GM12891 (cell line): Measurements from ENCODE around the gene NINJ2.

- RRBS: no CpG with 5 or more reads among the region's 29 CpGs
Observed at GRCh38 chr12:31248-31470, 35.4 kb upstream of the IQSEC3 start.

DNA sequence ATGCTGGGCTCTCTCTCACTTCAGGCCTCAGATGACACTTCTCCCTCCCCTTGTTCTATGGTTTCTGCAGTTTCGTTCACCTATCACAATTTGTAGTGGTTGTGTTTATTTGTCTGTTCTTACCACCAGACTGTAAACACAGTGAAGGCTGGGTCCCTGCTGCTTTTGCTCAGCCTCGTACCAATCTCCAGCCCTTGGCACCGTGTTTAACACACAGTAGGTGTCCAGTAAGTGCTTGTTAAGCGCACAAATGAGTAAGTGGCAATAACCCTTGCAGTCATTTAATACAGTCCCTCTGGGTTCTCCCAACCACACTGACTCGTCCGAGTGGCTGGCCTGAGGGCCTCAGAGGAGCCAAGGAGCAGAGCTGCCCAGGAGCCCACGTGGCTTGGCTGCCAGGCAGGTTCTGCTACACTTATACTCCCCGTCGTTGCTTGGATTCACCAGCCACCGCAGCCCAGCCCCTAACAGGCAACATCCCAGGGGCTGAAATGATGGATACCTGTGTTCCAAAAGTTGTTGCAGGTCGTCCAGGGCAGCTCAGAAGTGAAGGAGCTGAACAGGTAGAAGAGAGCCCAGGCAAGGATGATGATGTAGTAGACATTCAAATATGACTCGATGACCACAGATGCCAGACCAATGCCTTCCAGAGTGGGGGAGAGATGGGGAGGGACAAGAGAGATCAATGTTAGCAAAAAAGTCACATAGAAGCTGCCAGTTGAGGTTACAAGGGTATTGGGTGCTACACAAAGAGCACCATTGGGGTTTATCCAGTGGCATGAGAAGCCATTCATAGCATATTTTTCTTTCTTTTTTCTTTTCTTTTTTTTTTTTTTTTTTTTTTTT lies 11.5 kb downstream of the SLC6A12 start:
- RRBS: no CpG with 5 or more reads among the region's 12 CpGs

DNA sequence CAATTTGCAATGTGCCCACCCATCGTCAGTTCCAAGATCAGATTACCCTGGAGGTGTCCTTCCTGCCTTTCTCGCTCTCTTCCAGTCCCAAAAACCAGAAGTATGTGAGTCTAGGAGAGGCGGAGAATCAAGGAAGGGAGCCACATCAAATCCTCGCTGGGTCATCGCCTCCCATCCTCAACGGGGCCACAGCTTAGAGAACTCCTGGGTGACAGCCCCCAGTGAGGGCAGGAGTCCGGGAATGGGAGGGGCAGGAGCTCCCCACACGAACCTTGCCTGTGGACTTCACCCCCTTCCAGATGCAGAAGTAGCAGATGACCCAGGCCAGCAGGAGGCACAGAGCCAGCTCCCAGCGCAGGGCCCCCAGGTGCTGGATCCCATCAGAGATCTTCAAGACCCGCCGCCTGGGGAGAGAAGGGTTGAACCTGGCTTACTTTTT lies 22.9 kb upstream of the SLC6A12 start:
- RRBS: no CpG with 5 or more reads among the region's 11 CpGs

- RRBS: no CpG with 5 or more reads among the region's 2 CpGs
Observed at GRCh38 chr12:358532-358862, 30.6 kb downstream of the KDM5A start.

GRCh38 chr12:460629-461380 lies 1.1 kb downstream of the B4GALNT3 start:
- RRBS: 2% methylated on average over 25 of the region's 65 CpGs

- RRBS: no CpG with 5 or more reads among the region's 14 CpGs
Observed at GRCh38 chr12:473370-474395, 13.9 kb downstream of the B4GALNT3 start.

- RRBS: no CpG with 5 or more reads among the region's 7 CpGs
Observed at GRCh38 chr12:484720-485214, 25.0 kb downstream of the B4GALNT3 start.

- RRBS: no CpG with 5 or more reads among the region's 17 CpGs
Observed at GRCh38 chr12:545394-546237, 85.9 kb downstream of the B4GALNT3 start.

- RRBS: 97% methylated on average over 1 of the region's 10 CpGs
Observed at GRCh38 chr12:631871-632929, 31.0 kb downstream of the NINJ2 start.

GRCh38 chr12:662580-663732 lies at the start of gene NINJ2:
Gene NINJ2 (minus strand): TSS chr12:663445.
- RRBS: 97% methylated on average over 3 of the region's 22 CpGs

DNA sequence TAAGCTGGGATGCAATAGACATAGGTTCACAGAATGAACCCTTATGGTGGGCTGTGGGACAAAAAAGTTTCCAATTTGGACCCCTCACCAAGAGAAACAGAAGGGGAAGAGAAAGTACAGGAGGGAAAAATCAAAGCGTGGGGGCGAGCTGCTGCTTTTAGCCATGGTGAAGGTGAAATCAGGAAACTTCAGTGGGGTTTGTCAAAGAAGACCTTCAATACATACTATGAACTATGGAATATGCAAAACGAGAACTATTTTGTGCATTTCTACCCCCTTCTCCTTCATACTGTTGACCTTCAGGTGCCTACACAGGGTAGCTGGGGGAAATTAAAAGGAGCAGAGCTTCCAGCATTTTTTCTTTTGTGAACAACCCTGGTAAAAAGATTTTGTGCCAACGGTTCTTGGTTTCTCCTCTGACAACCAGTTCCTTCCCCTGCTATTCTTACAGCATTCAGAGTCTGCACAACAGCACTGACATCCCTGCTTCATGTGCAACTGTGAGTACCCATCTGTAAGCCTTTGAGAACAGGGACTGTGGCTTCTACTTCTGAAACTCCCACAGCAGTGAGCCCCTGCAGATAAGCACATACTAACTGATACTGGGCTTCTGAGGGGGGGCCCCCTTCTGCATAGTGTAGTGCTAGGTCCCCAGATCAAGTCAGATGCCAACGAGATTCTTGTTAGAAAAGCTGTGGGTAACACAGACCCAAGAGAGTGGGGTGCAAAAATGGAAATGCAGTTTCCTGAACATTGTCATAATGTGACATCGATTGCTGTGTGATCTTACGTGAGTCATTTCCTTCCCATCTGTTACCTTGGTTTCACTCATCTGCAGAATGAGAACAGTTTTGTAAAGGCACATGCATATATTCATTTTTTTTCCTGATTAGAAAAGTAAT lies 10.9 kb upstream of the NINJ2 start:
- RRBS: no CpG with 5 or more reads among the region's 7 CpGs

GRCh38 chr12:684509-684723 lies 21.2 kb upstream of the NINJ2 start:
- RRBS: no CpG with 5 or more reads among the region's 3 CpGs

GRCh38 chr12:738506-739211 lies 13.7 kb upstream of the WNK1 start:
- RRBS: no CpG with 5 or more reads among the region's 4 CpGs

- RRBS: no CpG with 5 or more reads among the region's 35 CpGs
Observed at GRCh38 chr12:750860-751499, 1.4 kb upstream of the WNK1 start.

DNA sequence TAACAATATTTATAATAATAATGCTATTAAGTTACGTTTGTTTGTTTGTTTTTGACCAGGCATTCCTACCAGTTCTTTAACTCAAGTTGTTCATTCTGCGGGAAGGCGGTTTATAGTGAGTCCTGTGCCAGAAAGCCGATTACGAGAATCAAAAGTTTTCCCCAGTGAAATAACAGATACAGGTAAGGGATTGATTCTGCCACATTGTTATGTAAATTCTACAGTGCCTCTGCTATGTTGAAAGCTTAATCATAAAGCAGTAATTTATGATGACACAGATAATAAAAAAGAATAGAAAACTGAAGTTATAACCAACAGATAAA lies 65.5 kb downstream of the RAD52 start:
- RRBS: no CpG with 5 or more reads among the region's 5 CpGs

DNA sequence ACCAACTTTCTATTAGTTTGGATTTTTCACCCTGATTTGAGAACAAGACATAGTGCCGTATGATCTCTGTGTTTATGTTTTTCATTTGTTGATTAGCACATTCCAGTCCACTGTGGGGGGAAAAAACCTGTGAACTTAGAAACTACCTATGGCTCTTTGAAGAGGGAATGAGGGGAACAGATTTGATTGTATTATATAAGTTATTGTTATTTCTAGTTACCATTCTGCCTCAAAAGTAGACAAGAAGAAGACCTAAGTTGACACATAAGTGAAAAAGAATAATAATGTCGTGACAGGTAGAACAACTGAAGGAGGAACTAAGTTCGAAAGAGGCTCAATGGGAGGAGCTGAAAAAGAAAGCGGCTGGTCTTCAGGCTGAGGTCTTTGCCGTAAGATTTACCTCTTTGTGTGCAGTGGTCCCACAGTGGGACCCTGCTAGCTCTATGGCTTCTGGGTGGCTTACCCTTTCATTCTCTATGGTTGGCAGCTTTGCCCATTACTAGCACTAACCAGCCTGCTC lies 121.0 kb downstream of the ERC1 start:
- RRBS: no CpG with 5 or more reads among the region's 5 CpGs

DNA sequence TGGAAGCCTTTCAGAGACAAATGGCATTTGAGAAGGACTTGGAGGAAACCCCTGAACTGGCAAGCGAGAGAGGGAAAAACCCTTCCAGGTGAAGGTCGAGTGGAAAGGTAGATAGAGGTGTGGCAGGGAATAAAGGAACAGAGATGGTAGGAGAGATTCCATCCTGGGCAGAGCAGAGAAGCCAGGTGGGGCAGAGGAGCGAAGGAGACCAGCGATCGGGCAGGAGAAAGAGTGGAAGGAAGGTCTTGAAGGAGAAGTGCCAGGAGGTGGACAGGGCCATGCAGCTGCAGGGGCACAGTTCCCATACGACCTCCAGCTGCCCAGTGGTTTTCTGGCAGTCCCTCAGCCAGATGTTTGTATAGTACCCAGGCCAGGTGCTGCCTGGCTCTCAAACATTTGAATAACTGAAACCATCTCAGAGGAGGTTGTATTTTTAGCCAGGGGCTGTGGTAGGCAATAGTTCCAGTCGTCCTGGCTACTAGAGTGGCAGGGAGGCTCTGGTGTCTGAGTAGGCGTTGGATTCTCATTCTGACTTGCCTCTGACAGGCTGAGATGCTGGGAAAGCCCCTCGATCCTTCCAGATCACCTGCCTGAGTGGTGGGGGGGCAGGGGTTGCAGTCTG lies 40.1 kb downstream of the FBXL14 start:
- RRBS: no CpG with 5 or more reads among the region's 9 CpGs

DNA sequence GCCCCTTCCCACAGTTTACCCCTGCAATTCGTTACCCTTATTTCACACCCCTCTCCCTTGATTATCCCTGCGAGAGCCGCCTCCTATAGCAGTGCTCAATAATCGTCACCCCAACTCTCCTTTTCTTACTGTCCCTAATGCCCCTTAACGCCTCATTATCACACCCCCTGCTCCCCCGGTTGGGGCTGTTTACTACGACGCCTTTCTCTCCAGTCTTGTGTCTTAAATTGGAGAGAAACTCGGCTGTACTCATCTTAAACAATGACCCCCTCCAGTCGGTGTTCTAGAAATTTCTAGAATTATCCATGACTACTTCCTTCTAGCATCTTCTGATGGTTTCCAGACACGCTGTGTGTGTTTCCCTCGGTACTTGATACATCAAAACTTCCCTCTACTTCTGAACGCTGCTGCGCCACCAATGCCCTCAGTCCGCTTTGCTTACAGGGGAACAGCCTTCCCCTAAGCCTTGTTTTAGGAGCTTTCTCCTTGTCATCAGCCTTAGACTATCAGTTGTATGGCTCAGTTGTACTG lies 785 bp upstream of the FBXL14 start:
- RRBS: no CpG with 5 or more reads among the region's 15 CpGs

- RRBS: no CpG with 5 or more reads among the region's 4 CpGs
Observed at GRCh38 chr12:1611999-1612328, 17.1 kb upstream of the WNT5B start.

DNA sequence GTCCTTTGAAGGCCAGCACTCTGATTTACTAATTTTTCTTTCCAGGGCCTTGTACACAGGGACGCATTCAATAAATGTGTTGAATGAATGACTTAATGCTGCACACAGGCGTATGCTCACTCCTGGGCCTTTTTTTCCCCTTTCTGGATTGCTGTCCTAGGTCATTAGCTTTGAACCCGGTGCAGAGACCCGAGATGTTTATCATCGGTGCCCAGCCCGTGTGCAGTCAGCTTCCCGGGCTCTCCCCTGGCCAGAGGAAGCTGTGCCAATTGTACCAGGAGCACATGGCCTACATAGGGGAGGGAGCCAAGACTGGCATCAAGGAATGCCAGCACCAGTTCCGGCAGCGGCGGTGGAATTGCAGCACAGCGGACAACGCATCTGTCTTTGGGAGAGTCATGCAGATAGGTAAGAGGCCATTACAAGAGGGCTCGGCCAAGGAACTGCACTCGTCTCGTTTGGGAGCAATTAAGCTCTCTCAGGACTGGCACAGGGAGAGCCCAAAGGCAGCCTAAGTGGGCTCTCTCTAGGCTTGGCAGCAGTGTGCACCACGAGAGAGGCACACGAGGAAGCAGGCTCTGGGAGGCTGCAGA lies 3.6 kb downstream of the WNT5B start:
- RRBS: 94% methylated on average over 5 of the region's 17 CpGs